Measurements from ENCODE around the gene WNT7B.

- RRBS: no CpG with 5 or more reads among the region's 13 CpGs
Measured at GRCh38 chr22:45550411-45550728, 47.7 kb downstream of the FBLN1 start.

DNA sequence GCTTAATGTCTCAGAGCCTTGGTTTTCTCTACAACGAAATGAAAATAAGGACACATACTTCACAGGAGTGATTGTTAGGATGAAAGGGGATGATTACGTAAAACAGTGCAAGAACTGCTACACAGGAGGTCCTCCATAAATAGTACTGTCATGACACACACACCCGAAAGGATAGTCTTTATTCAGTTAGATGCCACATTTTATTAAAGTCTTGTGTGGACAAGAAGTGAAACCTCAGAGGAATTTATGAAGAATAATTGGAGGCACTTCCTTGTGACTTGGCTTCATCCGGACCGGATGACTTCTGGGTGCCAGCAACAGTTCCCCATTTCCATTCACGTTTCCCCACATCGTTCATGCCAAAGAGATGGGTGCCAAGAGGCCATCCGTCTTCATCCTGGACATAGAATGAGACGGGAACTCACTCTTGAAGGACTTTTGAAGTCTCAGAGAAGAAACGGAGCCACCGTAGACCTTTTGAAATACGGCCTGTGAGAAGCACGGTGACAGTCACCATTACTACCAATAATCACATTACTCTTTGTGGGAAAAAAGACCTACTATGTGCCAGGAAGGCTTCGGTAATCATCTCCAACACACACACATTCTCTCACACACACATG, 67.3 kb upstream of the ATXN10 start:
- RRBS: no CpG with 5 or more reads among the region's 14 CpGs

GRCh38 chr22:45817897-45818963, 146.6 kb downstream of the ATXN10 start:
- RRBS: no CpG with 5 or more reads among the region's 17 CpGs

DNA sequence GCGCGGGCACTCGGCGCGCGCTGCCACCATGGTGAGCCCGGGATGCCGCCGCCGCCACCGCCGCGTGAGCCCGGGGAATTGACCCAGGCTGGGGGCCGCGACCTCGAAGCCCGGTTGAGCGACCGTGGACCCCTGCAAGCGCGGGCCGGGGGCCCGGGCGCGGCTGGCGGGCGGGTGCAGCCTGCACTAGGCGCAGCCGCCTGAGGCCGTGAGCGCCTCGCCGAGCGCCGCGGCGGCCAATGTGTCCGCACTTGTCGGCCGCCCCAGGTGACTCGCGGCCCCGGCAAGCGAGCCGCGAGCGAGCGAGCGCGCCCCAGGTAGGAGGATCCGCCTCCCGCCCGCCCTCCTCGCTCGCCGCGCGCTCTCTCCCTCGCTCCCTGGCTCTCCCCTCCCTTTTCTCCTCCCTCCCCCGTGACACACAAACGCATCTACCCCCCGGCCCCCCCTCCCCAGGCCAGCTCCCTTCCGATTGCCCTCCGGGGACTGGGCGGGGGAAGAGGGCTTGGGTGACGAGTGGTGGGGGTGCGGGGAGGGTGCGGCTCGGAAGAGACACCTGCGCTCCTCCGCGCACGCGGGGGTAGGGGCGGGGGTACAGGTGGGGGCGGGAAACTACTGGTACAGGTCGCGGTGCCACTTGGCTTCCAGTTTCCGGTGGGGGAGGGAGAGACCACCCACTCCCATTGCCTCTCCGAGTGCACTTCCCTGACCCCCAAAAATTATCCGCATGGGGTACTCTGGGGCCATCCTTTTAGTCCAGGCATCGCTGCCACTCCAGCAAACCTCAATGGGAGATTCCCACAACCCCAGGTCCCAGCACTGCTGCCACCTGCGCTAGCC, at the start of gene WNT7B:
Gene WNT7B (minus strand): TSS at position 274 of the 837 bp plus-strand sequence.
- RRBS: 5% methylated on average over 19 of the region's 84 CpGs

DNA sequence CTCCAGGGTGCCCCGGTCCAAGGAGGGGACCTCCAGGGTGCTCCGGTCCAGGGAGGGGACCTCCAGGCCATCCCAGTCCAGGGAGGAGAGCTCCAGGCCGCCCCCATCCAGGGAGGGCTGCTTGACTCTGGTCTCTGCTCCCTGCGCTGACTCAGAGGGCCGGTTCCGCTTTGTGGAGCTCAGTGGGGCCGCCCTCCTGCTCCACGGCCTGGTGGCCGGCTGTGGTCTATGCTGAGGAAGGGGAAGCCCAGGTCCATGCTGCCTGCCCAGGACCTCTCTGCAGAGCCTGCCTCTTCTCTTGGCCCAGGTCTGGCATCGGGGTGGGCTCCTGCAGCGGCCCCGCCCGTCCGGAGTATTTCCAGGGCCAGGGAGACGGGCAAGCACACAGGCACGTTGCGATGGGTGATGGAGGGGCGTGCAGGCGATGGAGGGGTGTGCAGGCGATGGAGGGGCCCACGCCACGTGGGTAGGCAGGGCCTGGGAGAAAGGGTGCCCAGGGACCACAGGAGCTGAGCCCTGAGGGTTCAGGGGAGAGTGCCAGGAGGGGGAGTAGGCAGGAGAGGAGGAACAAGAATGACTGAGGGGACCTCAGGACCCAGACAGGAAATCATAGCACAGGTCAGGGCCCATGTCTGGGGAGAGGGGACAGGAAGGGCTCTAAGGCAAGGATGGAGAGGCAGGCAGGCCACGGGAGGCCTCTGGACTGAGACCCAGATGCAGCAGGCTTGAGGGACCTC, 19.7 kb upstream of the WNT7B start:
- RRBS: 47% methylated on average over 5 of the region's 23 CpGs

DNA sequence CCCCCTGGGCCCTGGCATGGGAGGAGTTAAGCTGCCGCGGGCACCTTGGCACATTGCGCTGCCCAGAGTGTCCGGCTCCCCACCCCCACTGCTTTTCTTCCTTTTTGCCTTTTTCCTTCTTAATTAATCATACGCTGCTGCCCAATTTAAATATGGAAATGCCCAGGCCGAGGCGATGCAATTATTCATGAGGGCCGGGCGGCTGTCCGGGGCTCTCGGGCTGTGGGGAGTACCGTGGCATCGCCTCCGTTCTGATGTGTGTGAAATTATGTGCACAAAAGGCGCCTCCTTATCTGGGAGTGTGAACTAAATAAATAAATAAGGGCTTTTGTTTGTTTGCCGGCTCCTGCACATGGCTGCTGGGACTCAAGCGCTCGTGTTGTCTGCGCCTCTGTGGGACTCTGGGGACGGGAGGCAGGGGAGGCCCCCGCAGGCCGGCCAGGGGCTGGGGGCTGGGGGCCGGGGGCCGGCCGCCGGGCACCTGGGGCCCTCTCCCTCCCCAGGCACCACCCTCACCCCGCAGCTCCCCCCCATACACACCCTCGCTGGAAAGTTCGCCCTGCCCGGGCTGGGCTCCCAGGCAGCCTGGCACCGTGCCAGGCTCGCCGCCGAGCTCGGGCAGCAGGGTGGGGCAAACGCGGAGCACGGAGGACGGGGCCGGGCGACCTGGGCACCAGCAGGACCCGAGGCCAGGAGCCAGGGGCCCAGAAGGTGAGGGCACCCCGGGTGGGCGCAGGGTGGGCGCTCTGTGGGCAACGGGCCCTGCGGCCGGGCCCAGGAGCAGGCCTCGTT, 76.4 kb upstream of the WNT7B start:
- RRBS: 1% methylated on average over 23 of the region's 49 CpGs

DNA sequence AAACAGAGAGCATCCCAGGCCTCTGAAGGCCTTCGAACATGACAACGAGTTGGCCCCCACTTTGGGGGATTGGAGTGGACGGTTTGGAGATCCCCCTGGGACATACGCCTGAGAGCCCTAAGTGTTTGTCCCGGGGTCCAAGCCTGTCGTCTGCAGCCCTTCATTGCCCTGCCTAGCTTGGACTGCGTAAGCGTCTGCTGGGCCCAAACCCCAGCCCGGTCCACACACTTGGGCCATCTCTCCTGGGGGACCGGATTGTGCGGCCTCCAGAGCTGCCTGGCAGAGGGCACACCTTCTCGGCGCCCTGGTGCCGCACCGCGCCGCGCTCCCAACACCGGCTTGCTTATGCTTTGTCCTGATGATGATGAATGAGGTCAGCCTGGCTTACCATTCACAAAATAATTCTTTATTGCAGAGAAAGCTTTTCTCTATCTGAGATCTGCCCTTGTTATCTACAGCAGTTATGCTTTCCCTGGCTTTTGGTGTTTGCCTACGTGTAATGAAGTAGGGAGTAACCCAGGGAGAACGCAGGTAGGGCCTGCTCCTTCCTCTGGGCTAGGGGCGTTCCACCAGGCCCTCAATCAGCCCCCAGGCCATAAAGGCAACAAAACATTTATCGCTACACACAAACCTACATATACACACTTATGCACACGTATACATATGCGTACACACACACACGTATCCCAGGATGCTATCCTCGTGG, 85.9 kb upstream of the PPARA start:
- RRBS: 3% methylated on average over 13 of the region's 27 CpGs

- RRBS: 1% methylated on average over 24 of the region's 46 CpGs
Measured at GRCh38 chr22:46069986-46070562, 80.3 kb upstream of the PPARA start.

DNA sequence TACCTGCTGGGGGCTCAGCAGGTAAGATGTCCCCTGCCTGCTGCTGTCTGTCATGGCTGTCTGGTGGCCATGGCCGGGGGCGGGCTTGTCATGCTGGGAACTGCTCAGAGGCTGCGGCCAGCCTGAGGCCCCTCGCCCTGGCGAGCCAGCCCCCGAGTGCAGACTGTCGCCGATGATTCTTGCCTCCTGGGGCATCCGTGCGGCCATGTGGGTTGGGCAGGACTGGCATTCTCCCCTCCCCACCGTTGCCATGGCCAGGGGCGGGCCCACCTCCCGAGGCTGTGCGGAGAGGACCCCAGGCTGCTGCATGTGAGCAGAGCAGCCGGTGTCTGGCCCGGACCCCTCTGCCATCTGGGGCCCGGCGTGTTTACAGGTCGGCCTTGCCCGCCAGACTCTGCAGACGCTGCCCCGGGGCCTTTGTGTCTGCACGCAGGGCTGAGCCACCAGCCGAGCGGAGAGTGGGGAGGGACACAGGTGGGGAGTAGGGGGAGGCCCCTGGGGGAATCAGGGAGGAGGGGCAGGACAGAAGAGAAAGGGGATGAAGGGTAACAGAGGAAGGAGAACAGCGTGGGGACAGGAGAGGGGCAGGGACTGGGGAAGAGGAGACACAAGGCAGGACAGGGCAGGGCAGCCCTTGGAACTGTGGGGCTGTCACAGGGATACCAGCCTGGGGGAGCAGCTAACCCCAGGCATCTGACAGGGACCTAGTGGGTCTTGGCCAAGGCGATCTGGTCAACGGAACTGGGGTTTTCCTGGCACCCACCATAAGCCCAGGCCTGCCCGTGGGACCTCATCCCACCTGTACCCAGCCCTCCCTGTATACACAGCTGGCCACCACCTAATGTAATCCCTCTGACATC, 51.1 kb upstream of the PPARA start:
- RRBS: 6% methylated on average over 6 of the region's 29 CpGs

GRCh38 chr22:46109027-46110113, 41.0 kb upstream of the PPARA start:
- RRBS: no CpG with 5 or more reads among the region's 26 CpGs

DNA sequence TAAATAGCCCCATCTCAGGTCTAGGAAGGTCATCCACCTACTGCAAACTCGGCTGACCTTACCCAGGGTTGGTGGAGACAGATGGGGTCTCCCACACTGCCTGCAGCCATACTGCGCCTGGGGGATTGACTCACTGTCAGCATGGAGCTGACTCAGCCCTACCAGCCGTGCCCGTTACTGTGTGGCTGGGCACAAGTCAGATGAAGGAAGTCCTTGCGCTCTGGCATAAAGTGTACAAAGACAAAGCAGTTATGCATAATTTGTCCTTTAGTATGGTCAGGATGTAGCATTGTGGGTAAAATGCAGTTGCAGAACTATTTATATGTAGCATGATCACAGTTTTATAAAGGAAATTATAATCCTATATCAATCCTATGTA, 16.7 kb downstream of the CDPF1 start:
- RRBS: no CpG with 5 or more reads among the region's 5 CpGs

GRCh38 chr22:46262389-46263240, 528 bp downstream of the PKDREJ start:
- RRBS: 92% methylated on average over 6 of the region's 115 CpGs

- RRBS: no CpG with 5 or more reads among the region's 15 CpGs
Measured at GRCh38 chr22:46293404-46294236, 3.0 kb upstream of the GTSE1 start.

DNA sequence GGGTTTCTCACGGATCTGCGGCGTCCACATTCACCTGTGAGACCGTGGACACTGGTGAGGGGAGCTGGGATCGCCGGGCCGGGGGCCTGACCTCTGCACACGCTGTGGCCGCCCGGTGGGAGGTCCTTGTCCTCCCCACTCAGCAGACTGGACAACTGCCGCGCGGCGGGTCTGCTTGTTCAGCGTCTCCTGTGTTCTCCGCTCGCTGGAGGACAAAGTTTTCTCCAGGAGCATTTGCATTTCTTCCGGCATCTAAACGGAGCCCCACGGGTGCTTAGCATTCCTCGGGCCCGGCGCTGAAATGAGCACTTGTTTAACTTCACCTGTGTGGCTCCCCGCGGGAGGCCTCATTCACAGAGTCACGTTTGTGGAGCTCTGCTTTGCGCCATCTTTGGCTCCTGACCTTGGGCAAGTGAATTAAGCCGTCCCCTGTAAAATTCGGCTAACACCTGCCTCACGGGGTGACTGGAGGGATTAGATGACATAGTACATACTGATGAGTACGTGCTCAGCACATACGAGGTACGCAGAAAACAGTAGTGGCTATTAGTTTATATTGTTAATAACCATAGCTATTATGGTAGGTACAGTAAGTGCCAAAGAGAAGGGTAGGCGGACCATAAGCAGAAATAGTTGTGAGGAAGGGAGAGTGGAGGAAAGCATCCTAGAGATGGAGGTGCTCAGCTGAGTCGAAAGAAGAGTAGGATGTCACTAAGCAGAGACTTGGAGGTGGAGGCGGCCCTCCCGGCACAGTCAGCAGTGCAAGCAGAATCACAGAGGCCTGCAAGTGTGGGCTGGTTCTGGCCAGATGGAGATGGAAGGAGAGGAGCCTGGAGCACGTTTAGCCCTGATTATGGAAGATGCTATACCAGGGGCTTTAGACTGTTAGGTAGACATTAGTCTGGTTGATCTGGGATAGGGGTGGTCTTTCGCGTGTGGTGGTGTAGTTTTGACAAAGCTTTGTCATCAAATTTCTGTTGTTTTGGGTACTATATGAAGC, 931 bp downstream of the TRMU start:
- RRBS: under 1% methylated on average over 4 of the region's 40 CpGs

DNA sequence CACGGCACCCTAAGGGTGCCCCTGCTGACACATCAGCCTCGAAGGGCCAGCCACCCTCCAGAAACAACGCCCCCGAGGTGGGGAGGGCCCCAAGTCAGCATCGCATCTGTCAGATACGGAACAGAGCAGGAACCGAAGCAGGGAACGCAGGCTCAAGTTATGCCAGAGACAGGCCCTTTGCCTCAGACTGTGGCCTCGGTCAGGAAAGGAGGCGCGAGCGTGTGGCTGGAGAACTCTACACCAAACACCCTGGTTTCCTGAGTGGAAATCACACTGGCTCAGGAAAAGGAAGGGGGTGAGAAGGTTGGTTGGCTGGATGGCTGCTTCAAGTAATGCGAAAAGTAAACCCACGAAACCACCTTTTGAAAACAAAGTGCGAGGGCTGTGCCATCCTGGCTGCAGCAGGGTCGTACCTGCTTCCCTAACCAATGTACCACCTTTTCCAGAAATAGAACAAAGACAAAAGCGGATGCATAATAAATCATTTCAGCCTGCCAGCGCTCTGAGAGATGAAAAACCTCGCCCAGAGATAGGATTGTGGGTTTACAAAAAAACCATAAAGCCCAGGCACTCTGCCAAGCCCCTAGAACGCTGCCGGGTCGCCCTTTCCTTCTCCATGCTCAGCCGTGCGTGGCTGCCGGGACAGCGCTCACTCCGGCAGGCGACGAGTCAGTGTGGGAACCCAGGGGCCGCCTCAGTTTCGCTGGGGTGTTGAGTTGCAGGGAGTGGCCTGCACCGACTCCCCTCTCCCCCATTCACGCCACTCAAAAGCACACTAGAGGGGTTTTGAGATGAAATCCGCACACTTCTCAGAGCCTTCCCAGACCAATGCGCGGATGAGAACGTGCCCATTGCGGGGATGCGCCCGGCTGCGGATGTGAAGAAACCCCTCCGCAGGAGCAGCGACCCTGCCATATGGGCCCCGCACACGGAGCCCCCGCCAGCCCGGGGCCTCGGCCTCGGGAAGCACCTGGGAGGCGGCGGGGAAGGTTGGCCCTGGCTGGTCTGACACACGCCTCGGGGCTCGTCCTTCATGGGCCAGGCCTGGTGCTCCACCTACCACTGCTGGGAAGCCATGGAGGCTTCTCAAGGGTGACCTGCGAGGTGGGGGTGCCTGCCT, 38.8 kb downstream of the TRMU start:
- RRBS: 72% methylated on average over 12 of the region's 55 CpGs

DNA sequence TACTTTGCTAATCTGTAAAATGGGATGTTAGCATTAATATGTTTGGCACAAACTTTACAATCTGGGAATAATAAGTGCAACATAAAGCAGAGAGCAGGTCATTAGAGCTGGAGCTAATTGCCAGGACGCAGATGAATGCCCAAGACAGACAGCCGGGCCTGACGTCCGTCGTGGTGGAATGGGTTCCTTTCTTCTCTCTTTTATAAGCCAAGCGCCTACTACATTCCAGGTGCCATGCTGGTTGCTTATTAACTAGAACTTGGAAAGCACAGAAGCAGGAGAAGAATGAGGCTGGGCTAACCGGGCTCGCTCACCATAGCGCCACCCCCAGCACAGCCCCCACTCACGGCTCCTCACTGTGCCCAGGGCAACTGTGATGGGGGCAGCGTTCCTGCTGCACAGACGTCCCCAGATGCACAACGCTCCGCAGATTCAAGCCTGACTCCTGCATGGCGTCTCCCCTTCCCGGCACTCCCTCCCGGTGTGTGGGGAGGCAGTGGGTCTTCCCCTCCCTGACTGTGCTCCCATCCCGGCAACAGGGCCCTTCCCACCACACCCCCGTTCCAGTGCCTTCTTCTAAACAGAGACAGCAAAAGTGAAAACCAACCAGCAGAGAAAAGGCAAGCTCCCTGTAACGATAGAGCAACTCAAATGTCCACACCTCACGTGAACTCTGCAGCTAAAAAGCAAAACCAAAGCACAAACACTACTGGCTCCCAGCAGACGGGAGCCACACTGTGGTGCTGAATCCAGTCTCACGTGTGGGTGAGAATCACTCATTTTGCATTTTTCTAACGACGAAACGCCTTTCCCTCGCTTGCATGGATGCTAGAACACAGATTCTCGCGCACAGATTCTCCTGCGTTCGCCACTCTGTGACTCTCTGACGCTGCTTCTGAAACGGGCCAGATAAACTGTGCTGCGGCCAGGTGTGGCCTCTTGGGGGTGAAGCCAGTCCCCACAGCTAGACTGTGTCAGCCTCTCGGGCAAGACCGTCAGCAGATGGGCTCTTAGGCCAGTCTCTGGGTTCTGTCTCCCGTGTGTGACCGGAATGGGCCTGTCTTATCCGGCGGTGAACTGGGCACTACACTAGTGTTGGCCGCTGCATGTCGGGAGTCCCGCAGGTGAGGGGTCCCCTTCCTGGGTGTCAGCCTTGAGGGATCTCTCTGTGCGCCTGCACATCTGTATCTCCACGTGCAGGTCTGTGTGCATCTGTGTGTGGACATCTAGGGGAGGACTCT, 44.3 kb downstream of the TRMU start:
- RRBS: 61% methylated on average over 2 of the region's 45 CpGs

DNA sequence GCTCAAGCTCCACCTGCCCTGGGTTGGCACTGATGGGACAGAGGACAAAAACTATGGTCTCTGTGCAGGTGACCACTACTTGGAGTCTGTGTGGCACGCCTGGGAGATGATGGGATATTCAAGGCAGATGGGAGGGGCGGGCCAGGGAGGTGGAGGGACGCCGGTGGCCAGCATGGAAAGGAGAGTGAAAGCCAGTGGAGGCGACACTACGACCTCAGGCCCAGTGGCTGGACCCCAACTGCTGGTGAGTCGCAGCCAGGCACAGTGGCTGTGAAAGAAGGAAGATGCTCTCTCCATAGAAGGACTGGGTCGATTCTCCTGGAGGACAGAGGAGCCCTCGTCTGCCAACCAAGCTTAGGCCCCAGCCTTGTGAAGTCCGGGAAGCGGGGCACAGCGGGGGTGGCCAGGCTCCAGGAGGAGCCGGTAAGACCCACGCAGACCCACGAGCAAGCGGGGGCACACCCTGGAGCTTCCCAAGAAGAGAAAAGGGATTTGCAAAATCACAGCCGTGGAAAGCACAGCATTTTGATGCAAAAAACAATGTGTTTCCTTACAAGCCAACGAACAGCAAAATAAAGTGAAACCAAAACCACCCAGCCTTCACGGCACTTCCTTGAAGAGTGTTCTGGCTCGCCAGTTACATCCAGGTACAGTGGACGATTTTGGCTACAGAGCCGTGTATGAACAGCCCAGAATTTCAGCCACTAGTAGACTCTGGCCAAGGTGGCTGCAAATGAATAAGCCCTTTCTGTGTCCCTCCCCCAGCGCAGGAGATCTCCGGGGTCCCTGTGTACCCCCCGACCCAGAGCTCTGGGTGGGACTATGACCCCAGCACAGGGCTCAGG, 96.8 kb downstream of the TRMU start:
- RRBS: 78% methylated on average over 4 of the region's 25 CpGs

- RRBS: no CpG with 5 or more reads among the region's 15 CpGs
Measured at GRCh38 chr22:46500196-46500758, 37.1 kb downstream of the CELSR1 start.

- RRBS: 86% methylated on average over 5 of the region's 17 CpGs
Measured at GRCh38 chr22:46547185-46547798, 9.9 kb upstream of the CELSR1 start.

DNA sequence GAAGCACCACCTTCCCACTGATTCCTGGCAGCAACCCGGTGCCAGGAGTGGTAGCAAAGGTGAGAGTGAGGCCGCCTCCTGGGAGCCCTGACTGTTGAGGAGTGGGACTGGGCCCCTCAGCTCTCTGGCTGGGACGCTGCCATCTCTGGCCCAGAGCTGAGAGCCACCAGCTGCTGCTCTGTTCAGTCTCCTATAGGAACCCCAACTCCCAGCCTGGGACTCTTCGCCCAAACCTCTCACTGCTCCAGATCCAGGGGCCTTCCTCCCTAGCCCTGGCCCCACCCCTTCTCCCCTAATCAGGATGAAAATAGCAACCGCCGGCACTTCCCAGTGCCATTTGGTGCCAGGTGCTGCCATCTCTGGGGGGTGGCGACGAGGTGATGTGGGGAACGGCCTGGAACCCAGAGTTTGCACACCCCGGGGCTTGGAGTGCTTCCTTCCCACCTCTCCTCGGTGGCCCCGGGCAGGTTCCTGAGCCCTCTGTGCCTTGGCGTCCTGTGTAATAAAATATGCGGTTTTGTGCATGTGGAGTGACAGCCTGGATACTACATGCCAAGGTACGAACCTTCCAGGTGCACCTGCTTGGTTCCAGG, 35.7 kb upstream of the CELSR1 start:
- RRBS: 93% methylated on average over 3 of the region's 15 CpGs